Myometrial cell (primary cell): ENCODE measurements around the genes CEP295 and CEP57.

DNA sequence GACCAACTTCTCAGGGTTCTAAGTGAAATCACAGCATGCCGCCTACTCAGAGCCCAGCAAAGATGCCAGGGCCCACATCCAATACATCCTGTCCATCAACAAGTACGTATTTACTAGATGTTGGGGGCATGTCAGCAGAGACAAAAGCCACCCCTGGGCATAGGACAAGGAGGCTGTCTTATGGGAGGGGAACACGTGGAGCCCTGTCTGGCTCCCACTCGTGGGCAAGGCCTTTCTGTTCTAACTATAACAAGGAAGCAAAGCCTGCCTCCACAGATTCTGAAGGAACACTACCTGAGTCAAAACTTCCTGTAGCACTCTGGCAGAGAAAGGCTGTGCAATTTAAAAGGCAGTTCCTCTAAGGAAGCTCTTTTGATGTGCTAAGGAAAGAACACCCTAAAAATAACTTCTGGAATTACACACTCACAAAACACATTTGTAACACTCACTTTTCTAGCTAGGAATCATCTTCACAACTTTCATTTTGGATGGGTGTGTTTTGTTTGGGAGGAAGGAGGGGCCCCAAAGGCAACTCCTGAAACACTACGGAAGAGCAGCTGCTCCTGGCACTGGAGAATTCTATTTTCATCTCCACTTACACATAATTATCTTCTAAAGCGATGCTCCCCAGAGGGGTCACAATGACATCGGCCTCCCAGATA is 14.2 kb downstream of the SMCO4 start:
- RAMPAGE, long total RNA: no peak

- RAMPAGE, long total RNA: no peak
Observed at GRCh38 chr11:93541953-93542724, 1.1 kb downstream of the SMCO4 start.

GRCh38 chr11:93570675-93571274 is 27.6 kb upstream of the SMCO4 start:
- RAMPAGE, long total RNA: no peak

GRCh38 chr11:93661309-93662298 is at the start of gene CEP295:
CEP295 (plus strand) TSS chr11:93661682.
- RAMPAGE, long total RNA: no peak

DNA sequence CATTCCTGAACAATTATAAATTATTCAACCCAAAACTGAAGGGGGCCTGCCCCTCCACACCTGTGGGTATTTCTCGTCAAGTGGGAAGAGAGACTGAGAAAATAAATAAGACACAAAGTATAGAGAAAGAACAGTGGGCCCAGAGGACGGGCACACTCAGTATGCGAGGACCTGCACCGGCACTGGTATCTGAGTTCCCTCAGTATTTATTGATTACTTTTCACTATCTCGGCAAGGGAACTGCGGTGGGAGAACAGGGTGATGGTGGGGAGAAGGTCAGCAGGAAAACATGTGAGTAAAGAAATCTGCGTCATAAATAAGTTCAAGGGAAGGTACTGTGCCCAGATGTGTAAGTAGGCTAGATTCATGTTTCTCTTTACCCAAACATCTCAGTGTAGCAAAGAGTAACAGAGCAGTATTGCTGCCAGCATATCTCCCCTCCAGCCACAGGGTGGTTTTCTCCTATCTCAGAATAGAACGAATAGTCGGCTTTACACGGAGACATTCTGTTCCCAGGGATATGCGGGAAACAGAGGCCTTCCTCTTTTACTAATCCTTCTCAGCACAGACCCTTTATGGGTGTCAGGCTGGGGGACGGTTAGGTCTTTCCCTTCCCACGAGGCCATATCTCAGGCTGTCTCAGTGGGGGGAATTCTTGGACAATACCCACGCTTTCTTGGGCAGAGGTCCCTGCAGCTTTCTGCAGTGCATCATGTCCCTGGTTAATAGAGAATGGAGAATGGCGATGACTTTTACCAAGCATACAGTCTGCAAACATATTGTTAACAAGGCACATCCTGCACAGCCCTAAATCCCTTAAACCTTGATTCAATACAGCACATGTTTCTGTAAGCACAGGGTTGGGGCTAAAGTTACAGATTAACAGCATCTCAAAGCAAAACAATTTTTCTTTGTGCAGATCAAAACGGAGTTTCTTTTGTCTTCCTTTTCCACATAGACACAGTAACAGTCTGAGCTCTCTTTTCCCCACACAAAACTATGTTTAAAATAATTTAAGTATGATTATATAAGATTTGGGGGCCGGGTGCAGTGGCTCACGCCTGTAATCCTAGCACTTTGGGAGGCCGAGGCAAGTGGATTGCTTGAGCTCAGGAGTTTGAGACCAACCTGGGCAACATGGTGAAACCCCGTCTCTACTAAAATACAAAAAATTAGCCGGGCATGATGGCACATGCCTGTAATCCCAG is 3.6 kb downstream of the C11orf54 start:
- RAMPAGE, long total RNA: no peak

GRCh38 chr11:94768672-94769262 is 611 bp downstream of the AMOTL1 start:
- RAMPAGE, long total RNA: no peak

DNA sequence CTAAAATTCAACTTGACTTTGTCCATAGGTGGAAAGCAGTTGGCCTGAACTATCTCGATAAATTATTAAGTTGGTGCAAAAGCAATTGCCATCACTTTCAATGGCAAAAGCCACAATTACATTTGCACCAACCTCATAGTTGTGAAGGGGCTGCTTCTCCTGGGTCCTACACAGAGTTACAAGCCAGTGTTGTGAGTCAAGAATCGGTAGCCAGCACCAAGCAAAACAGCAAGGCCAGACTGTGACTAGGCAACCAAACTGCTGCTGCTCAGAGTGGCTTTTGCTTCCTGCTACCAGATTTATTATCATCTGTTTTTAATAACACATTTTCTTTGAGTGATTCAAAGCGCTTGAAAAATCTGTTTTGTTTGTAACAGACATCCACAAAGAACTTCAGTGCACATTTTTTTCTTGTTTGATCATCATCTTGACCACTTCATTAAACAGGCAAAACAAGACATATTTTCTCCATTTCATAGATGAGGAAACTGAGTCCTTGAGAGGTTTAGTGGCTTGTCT is 40.2 kb downstream of the CWC15 start:
- RAMPAGE, long total RNA: no peak

GRCh38 chr11:95108942-95109753 is 19.5 kb downstream of the ENDOD1 start:
- RAMPAGE, long total RNA: no peak

DNA sequence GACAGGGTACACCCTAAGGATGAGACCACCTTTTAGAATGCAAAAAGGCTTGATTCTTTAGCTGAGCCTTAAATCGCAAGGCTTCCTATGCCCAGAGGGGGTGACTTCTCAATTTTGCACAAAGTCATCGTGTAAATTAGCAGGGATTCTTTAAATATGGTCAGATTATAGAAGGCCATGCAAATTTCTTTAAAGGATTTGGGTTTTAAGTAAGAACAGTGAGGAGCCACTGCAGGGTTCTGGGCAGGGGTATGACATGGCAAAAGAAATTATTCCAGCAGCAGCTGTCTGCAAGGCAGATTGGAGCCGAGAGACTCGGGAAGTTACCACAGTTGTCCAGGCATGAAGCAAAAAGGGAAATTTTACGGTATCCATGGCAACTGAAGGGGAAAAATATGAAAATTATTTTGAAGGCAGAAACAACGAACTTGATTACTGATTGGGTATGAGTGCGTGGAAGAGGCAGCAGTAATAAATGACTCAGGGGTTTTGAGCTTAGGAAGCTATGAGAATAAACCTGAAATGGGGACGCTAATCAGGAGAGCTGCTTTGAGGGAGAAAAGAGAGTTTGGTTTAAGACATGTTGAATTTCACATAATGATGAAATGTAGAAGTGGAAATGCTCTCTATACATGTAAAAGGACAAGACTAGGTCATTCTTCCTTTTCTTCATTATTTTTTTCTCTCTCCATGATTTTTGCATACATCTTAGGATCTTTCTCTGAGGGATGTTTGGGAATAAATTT is 91.6 kb downstream of the FAM76B start:
- RAMPAGE, long total RNA: no peak

- RAMPAGE, long total RNA: start-site peak on the plus strand at chr11:95790495-95790584, 486 and 650 reads in 2 replicates
Observed at GRCh38 chr11:95790291-95790623, at the start of gene CEP57. CEP57 (plus strand) TSS chr11:95790498.

DNA sequence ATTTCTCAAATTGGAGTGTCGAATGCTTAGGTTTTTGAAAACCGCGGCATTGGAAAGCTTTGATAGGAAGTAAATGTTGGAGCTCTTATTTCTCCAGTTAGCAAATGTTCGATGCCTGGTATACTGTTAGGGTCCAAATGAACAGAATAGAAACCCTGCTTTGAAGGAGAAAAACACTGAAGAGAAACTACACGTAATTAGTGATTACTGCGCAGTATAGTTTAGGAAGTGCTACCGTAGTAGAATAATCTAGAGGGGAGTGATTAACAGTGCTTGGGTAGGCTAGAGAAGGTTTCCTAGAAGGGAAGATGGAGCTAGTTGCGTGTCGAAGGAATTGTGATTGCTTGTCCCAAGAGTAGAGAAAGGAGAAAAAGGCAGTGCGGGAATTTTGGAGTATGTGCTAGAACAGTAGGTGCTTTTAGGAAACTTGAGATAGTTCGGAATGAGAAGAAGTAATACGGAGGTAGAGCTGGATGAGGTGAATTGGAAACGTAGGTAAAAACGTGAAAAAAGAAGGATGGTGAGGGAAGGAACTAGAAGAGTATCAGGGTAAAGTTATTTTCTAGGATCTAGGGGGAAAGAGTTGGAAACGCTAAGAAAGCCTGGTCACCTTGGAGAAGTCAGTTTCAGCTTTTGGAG is 1.2 kb downstream of the CEP57 start:
- RAMPAGE, long total RNA: no peak

DNA sequence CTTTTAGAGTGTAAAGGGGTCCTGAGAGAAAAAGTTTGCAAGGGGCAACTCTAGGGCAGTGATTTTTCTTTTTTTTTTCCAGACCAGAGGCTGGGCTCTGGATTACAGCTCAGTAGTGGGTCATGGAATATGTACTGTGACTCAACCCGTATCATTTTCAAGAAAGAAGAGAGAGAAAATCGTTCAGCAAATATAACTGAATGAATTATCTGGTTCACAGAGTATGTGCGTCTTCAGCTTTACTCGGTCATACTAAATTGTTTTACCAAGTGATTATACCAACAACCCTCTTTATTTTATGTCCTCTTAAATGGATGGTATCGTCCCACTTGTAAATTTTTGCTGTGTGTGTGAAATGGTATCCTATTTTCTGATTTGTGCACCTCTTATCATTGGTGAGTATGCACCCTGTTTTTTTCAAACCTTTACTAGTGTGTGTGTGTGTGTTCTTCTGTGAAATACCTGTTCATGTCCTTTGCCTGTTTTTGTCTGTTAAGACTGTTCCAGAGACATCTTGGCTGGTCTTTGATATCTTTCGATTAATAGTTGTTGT is 3.9 kb downstream of the CEP57 start:
- RAMPAGE, long total RNA: no peak

GRCh38 chr11:96016306-96016700 is 92.4 kb upstream of the MTMR2 start:
- RAMPAGE, long total RNA: no peak

DNA sequence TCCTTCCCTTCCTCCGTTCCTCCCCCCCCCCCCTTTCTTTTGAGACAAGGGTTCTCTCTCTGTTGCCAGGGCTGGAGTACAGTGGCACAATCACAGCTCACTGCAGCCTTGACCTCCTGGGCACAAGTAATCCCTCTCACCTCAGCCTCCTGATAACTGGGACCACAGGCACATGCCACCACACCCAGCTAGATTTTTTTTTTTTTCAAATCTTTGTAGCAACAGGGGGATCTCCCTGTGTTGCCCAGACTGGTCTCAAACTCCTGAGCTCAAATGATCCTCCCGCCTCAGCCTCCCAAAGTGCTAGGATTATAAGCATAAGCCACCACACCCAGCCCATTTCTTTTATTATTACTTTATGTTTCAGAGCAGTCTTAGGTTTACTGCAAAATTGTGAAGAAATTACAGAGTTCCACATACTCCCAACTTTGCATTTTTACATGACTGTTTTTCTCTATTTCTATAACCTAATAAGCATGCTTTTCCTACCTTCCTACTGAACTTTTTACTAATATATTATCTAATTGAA is 159.6 kb downstream of the MAML2 start:
- RAMPAGE, long total RNA: no peak

DNA sequence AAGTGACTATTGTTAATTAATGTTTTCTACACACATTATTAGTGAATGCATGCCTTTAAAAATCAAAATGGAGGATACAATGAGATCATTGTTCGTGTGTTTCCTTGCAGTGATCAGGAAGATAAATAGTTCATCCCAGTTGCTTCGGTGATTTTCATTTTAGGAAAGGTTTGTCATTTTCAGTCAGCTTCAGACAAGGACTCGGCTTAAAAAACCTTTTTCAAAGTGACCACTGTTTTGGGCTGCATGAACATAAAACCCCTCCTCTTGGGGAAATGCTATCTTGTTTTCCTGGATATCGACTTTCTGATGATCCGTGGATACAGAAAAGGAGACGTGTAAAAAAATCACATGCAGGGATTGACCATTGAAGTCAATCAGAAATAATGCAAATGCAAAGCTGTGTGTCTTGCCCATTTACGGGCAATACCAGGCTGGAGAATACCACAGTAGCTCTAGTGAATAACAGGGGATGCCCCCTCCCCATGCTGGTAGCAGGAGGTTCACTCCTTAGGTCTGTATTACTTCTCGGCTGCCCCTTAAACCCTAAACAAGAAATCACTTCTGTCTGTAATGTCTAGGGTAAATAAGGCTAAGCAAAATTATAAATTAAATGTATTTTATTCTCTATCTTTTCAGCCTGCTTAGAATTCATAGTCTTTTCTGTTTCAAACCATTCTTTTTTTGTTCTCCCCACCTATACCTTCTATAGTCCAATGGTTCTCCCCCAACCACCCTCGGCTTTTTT is 146.7 kb downstream of the MAML2 start:
- RAMPAGE, long total RNA: no peak

GRCh38 chr11:96207392-96208150 is 135.4 kb downstream of the MAML2 start:
- RAMPAGE, long total RNA: no peak

GRCh38 chr11:96229591-96230022 is 113.4 kb downstream of the MAML2 start:
- RAMPAGE, long total RNA: no peak

- RAMPAGE, long total RNA: no peak
Observed at GRCh38 chr11:96252873-96253928, 89.8 kb downstream of the MAML2 start.

DNA sequence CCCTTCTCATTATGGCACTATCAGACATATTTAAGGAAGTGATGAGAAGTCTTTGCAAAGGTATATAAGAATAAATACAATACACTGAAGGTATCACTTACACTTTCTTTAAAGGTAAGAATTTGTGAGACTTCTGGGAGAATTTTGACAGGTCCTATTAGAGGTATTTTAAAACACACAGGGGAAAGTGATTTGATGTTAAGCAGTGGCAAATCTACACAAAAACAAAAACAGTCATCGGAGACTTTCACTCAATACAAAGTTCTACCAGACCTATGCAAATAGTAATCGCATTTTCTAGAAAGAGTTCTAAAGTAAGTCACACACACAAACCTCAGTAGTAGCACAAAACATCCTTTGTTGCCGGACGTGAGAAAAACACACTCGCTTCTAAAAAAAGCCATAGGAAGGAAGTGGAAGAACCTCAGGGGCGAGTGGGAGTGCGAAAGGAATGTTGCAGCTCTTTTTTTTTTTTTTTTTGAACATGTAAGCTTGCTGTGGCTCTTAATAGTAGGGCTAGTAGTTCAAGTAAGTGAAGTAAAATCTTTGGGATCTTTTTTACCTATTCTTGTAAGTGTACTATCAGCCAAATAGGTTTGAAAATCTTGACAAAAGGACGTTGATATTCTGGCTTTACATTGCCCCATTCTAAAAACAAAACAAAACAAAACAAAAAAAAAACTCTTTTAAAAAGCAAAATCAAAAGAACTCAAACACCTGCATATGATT is 88.9 kb downstream of the MAML2 start:
- RAMPAGE, long total RNA: no peak

GRCh38 chr11:96293312-96294057 is 49.5 kb downstream of the MAML2 start:
- RAMPAGE, long total RNA: no peak